A673 (cell line): Measurements from ENCODE around the genes ZNF628 and ZNF580.

- PRO-cap = no peak
Observed at GRCh38 chr19:54938927-54939312, 27.3 kb upstream of the NLRP2 start.

DNA sequence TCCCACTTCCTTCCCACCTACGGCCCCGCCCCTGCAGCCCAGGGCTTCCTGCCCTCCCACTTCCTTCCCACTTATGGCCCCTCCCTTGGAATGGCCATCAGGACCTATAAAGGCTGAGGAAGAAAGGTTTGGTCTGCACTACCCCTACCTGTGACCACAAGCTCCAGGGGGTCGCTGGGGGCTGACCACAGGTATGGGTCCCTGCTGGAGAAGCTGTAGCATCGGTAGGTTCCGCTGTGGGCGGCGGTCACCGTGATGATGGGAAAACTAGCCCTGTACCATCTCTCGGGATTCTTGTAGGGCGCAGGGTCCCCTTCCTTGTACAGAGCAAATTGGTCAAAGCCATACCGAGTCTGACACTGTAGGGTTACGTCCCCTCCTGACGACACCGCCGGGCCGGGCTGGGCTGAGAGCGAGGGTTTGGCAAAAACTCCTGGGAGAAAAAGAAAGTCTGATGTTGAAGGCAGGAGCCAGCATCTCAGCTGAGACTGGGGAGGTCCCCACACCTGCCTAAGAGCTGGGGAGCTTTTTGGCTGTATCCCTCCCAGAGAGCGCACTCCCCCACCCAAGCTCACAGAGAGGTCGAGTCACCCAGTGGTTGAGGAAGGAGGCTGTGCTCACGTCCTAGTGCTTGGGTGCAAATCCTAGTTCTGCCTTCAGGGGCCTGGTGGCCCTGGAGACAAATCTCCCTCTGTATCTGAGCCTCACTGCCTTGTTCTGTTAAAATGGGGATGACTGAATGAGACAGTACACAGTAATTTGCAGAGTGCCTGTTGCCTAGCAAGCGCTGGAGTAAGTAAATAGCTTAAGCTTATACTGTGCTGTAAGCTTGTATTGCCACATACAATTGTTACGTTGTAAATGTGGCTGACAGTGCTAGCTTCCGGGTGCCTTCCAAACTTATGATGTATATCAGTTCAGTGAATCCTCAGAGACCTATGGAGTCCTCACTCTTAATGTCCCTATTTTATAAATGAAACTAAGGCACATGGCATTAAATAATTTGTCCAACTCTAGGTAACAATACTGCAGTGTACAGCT, 10.3 kb downstream of the GP6 start:
- PRO-cap = no peak

- PRO-cap = no peak
Observed at GRCh38 chr19:55048120-55049036, 10.3 kb upstream of the GP6 start.

- PRO-cap = bidirectional peak, plus-strand start at chr19:55118161, minus-strand start at chr19:55118155
Observed at GRCh38 chr19:55118041-55118263, 515 bp upstream of the PPP1R12C start.

DNA sequence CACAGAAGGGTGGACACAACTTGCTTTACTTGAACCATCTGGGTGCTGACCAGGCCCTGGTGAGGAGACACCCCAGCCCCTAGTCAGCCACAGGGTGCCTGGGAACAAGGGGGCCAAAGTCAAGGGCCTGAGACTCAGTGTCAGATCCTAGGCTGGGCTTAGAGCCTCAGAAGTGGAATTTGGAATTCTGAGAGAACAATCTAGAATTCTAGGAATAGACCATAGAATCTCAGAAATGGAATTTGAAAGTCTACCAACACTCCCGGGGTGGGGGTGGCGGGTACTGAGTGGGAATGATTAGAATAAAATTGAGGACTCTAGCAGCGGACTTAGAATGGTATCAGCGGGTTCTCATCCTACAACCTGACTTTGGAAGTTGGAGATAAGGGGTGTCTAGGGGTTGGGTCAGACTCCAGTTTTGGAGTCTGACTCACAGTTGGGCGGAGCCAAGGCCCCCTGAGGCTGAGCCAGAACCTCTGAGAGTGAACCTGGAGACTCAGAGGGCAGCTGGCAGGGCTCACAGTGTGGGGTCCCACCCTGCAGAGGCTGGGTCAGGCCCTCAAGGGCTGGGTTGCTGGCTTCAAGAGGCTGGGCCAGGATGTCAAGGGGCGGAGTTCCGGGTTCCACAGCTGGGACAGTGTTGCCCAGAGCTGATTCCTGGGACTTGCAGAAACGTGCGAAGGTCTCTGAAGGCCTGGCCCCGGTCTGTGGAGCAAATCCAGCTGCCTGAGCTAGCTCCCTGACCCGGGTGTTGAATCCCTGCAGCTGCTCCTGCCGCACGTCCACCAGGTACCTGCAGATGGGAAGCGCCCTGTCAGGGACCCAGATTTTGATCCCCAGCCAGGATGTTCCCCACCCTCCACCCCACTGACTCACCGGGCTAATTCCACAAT, 1.4 kb upstream of the TNNI3 start:
- PRO-cap = no peak

GRCh38 chr19:55174481-55175443, 5.3 kb downstream of the SYT5 start:
- PRO-cap = no peak

- PRO-cap = bidirectional peak, plus-strand start at chr19:55207359, minus-strand start at chr19:55207254
Observed at GRCh38 chr19:55206407-55207496, 2.5 kb downstream of the PTPRH start.

DNA sequence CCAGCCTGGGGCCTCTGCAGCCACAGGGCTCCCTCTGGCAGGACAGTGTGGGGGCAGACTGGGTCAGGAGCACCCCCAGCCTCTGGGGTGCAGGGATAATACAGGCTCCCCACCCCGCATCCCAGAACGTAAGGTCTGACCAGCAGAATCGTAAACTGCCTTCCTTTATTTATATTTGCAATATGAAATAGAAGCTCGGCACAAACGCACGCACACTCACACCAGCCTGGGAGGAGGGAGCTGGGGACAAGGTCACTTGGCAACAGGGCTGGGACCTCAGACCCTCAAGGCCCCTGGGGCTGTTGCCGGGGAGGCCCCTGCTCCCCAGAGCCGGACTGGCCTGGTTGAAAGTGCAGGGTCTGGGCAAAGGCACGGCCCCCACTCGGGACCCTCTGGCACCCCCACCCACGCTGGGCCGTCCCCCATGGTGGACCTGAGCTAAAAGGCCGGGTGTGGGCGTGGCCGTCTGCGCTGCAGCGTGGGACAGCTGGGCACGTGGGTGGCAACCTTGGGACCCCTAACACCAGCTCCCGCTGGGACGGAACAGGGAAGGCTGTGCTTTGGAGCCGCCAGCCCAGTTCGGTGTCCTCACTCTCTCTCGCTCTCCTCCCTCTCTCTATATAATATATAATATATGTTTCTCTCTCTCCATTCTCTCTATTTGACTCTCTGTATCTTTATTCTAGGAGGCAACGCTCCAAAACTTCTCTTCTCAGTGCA, 1.2 kb upstream of the TMEM86B start:
- PRO-cap = no peak

DNA sequence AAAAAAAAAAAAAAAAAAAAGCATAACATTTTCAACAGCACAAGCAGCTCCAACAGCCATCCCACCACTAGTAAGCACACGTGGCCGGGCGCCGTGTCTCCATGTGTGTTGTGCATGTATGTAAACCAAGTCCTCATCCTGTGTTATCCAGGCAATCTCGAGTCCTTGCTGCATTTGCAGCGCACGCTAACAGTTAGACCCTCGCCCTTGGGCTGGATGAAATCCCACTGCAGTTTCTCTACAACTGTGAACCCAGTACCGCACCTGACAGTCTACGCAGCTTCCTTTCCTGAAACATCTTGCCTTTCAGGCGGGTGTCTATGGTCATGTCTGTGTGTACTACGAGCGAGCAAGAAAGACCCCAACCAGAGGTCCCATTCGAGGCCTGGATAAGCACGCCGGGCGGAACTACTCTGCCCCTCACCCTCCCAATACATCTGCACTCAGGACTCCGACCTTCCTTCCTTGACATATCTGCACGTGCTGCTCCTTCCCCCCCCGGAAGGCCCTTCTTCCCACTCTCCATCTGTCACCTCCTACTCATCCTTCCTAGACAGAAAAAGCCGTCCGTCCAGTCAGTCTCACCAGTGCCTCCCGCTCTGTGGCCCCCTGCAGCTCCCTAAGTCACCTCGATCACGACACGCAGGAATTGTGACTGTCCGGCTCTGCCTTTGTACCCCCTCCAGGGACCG, 1.6 kb downstream of the PPP6R1 start:
- PRO-cap = no peak

- PRO-cap = no peak
Observed at GRCh38 chr19:55279359-55279754, 553 bp downstream of the HSPBP1 start.

DNA sequence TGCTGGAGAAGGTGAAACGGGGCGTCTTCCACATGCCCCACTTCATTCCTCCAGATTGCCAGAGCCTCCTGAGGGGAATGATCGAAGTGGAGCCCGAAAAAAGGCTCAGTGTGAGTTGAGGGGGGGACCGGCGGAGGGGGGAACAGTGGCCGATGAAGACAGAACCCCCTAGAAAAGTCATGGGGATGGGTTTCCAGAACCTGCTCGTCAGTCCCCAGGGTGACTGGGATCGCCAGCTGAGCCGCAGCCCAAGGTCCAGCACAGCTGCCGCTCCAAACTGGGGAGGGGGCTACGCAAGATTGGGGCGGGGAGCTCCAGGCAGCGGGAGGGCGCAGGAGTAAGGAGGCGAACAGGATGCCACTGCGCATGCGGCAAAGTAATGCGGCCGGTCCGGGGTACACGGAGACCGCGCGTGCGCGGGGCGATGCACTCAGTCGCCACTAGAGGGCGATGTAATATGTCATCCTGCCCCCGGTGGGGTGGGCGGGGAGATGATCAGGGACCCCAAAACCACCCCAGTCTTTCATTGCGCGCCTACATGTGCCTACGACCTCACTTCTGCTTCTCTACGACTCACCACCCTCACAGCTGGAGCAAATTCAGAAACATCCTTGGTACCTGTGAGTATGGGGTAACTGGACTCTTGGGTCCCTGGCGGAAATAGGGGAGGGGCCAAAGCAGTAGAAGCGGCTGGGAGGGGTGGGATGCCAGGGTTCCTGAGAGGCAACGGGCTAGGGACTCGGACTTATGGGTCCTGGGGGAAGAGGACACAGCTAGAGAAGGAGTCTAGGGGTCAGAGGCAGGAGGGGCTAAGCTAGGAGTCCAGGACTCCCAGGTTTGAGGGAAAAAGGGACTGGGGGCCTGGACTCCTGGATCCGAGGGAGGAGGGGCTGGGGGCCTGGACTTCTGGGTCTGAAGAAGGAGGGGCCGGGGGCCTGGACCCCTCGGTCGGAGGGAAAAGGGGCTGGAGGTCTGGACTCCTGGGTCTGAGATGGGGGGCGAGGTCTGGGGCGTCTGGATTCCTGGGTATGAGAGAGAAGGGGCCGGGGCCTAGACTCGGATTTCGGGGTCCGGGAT, 18.1 kb downstream of the BRSK1 start:
- PRO-cap = bidirectional peak, plus-strand start at position 377 of the sequence, minus-strand start at position 351 of the sequence

GRCh38 chr19:55340569-55341666, 1.2 kb downstream of the KMT5C start:
- PRO-cap = bidirectional peak, plus-strand start at chr19:55340956, minus-strand start at chr19:55340992

DNA sequence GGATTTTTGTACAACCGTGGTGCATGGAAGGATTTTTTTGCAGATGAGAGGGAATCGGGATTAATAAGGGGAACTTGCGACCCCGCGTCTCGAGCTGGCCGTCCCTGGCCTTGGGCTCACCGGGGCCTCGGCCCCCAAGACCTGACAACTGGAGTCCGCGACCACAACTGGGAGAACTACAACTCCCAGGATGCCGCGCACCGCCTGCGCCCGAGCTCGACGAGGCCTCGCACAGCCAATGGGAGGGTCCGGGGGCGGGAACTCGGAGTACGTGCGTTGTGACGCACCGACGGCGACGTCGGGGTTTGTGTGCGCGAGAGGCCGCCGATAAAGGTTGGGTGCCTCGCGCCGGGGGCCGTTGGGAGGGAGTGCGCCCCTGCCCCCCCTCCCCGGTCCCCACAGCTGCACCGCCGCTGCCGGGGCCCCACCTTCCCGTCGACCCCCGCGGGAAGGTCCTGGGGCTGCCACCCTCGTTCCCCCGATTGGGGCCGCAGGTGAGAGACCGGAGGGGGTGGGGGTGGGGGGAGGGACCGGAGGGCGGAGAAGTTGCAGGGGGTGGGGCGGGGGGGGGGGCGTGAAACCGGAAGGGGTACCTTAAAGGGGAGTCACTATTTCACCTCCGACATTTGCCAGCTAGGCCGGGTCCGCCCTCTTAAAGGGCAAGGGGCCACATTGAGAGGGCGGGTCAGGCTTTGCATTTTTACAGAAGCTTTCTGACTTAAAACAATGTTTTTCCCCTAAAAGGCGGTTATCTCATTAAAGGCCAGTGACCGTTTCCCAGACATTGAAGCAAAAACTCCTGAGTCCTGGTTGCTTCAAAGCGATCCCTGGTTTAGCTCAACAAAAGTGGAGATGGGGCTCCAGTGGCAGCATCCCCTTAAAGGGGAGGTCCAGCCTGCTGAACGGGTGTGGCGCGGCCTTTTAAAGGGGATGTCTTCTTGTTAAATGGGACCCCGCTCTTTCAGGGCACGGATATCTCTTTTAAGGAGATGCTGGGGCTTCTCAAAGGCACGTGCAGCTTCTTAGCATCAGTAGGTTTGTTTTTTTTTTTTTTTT, at the start of gene ZNF628:
ZNF628 (plus strand) TSS at position 304 of the 1,056 bp plus-strand sequence.
- PRO-cap = bidirectional peak, plus-strand start at position 308 of the sequence, minus-strand start at position 169 of the sequence

- PRO-cap = no peak
Observed at GRCh38 chr19:55486400-55486627, 1.3 kb downstream of the NAT14 start.

DNA sequence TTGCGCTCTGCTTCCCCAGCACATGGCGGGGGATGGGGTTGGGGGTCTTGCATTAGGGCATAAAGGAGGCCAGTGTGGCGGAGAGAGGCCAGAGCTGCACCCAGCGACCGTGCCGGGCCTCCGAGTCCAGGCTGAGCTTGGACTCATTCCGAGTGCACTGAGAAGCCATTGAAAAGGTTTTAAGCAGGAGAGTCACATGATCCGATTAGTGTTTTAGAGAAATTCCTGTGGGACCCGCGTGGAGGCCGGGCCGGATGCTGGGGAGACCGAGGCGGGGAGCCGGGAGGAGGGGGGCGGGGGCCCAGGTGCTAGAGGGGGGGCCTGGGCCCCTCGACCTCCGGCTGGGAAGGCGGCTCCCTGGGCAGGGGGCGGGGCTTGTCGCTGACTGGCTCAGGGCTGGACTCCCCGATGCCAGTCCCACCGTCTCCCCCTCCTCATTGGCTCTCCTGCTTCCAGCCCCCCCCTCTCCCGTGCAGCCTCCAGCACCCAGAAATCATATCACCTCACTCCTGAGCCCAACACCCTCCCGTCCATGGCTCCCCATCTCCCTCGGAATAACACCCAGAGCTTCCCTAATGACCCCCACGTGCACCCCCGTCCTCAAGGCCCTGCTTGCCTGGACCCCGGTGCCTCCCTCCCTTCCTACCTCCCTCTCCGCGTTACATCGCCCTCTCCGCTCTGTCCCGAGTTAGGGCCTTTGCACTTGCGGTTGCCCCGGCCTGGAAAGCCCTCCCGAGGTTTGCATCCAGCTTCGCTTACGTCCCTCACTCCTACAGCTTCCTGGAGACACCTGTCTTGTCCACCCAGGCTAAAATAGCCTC, 5.2 kb upstream of the ZNF579 start:
- PRO-cap = bidirectional peak, plus-strand start at position 496 of the sequence, minus-strand start at position 159 of the sequence

- PRO-cap = no peak
Observed at GRCh38 chr19:55640471-55640876, 328 bp upstream of the ZNF580 start.

- PRO-cap = bidirectional peak, plus-strand start at chr19:55641057, minus-strand start at chr19:55640978; bidirectional peak, plus-strand start at chr19:55641296, minus-strand start at chr19:55641185
Observed at GRCh38 chr19:55640877-55641653, at the start of gene ZNF580. Gene ZNF580 (plus strand): TSS chr19:55641002.

- PRO-cap = no peak
Observed at GRCh38 chr19:55657191-55657809, 2.5 kb downstream of the U2AF2 start.

DNA sequence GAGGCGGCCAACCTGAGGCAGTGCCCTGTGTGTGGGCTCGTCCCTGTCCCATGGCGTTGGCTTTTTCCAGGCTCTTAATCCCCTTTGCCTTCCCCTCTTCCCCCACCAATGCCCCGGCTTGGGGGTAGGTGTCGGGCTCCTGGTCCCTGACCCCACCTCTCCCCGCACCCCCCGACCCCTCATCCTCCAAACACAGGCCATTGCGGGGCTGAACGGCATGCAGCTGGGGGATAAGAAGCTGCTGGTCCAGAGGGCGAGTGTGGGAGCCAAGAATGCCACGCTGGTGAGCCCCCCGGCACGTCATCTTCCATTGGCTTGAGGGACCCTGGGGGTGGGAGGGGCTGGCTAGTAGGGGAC, 6.2 kb upstream of the EPN1 start:
- PRO-cap = no peak

- PRO-cap = no peak
Observed at GRCh38 chr19:55707275-55708475, 30.5 kb downstream of the NLRP9 start.